Mammary microvascular endothelial cell (primary cell): Measurements from ENCODE around the gene CADM1.

- RAMPAGE, long total RNA = no peak
Measured at GRCh38 chr11:114318290-114318753, 22.1 kb downstream of the NNMT start.

DNA sequence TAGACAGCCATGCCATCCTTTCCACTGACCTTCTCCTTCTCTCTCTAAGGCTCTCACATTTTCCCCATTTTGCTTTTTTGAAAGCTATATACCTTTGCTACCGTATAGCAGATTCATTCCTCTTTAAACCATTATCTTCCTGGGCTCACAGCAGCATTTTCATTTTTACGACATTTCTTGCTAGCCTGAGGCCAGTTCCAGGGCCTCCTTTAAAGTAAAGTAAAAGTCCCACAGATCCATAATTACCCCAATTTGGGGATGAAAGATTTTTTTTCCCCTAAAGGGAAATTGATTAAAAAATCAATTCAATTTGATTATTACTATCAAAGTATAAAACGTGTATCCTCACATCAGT, 12.2 kb upstream of the NXPE2 start:
- RAMPAGE, long total RNA = no peak

GRCh38 chr11:114799556-114799931, 121.2 kb downstream of the NXPE2 start:
- RAMPAGE, long total RNA = no peak

DNA sequence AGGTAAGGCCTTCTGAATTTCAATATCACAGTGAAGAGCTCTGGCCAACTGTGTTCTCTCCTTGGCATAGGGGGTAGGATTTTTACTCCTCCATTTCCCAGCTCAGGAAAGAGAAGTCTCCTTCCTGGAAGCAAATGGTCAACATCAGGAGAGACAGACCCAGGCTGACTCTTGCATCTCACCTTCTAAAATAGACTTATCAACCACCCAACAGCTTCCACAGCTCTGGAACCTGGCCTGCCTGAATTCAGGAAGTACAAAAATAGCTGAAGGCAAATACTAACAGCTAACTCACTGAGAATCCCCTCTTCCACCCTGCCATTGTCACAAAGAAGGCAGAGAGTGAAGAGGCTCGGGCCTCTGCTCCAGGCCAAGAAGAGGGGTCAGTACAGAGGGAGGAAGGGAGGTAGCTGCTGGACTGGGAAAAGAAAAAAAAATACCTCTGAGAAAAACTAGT, 213.6 kb downstream of the NXPE2 start:
- RAMPAGE, long total RNA = no peak

GRCh38 chr11:115168159-115168830, 335.9 kb downstream of the CADM1 start:
- RAMPAGE, long total RNA = no peak

GRCh38 chr11:115226439-115227011, 277.7 kb downstream of the CADM1 start:
- RAMPAGE, long total RNA = no peak

DNA sequence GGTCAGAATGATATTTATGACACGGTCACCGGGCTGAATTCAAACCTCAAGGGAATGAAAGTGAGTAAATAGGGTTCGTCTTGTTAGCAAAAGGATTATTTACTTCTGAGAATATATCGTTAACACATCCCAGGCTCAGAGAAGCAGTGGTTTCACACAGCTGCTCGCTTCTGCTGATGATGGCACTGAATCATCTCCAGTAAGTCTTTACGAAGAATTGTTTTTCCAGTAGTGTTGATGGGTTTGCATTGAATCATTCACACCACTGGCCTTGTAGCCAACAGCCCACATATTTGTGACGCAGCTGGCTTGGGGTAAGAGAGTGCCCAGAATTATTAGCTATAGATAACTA, 236.4 kb downstream of the CADM1 start:
- RAMPAGE, long total RNA = no peak

DNA sequence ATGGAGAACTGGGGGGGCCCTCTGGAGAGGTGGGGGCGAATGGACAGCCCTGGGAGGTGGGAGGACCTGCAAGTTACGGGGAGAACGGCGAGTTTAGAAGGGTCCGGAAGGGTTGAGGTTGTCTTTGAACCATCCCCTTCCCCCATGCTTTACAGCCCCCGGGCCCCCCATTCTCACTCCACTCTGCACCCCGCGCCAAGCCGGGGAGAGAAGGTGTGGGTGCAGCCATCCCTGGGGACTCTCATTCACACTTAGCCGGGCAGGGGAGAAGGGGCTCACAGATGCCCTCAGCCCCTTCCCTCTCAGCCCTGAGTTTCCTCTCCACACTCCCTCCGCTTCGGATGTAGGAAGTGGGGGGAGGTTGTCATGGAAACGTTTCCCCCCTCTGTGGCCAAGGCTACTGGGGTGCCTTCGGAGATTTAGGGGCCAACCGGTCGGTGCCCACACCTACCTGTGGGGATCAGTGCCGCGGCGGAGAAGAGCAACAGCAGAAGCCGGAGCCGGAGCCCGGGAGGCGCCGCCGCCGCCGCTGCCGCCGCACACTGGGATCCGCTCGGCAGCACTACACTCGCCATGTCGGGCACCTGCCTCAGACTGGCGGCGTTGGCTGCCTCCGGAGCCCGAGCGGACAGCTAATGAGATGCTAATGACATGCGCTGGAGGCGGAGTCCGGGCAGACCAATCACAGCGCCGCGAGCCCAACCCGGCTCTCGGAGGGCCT, at the start of gene CADM1:
Gene CADM1, minus strand, starts transcription at position 596 of the 721 bp plus-strand sequence.
- RAMPAGE, long total RNA = no peak

DNA sequence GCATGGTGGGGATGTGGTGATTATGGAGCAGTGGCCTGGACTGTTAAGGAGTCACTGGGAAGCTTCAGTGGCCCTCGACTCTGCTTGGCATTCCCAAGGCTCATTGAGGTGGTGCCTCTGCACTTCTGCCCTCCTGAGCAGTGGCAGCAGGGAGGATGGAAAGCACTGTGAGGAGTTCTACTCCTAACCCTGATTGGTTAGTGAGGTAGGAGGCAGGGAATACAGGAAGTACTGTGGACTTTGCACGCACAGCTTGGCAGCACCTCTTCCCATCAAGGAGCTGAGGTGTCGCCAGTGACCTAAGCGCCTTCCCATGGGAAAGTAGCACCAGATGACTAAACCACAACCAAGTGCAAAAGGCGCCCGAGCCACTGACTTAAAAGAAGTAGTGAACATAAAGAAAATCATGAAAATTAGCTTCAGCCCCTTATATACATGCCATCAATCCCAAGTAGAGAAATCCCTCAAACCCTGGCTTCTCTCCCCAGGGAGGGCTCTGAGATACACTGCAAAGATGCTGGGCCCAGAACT, 152.5 kb upstream of the CADM1 start:
- RAMPAGE, long total RNA = no peak

GRCh38 chr11:115717082-115717641, 212.9 kb upstream of the CADM1 start:
- RAMPAGE, long total RNA = no peak

- RAMPAGE, long total RNA = no peak
Measured at GRCh38 chr11:116147719-116148046, 625.1 kb downstream of the BUD13 start.

DNA sequence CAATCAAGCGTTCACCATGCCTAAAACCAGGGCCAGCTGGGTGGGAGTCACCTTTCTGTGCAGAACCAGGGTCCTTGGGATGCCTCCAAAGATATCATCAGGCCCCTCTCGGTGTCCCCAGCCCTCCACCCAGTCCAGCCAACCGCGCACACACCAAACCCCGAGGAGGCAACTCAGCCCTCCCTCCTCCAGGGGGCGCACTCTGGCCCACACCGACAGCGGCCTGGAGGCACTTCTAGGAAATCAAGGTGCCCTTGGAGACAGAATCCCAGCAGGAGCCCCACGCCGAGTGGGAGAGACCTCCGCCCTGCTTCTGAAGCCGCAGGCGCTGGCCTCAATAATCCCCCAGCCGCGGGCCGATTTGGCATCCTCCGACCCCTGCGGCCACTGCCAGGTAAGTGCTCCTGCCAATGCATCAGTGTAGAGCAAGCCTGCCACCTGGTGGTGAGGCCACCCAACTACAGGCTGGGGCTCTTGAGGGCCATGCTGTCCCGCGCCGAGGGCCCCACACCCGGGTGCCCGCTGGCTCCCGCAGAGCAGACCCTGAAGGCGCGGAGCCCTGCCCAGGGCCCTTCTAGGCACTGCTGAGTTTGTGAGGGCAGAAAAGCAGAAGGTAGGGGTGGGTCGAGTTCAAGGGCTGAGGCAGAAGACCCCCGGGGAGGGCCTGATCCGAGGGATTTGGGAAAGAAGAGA, 496.3 kb downstream of the BUD13 start:
- RAMPAGE, long total RNA = no peak

DNA sequence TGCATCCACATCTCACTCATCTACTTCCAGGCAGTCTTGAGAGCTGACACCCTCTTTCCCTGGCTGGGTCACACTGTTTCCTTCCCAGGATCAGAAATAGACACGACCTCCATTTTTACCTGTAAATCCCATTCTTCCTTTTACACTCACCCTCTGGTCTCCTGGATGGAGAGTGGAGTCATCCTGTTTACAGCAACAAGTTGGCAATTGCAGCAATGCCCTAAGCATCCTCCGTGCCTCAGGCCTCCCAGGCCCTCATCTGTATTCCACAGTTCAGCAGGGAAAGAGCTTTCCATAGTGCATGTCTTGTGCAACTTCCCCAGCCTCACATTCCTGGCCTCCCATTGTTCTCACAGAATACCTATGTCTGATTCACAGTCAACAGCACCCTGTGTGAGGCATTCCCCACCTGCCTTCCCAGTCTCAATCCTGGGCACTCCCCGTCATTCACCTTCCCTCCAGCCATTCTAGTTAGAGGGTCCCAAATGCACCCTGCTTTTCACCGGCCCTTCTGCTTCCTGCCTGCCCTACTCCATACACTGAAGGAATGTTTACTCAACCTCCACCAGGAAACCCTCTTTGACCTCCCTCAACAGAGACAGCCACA, 405.8 kb downstream of the BUD13 start:
- RAMPAGE, long total RNA = no peak

DNA sequence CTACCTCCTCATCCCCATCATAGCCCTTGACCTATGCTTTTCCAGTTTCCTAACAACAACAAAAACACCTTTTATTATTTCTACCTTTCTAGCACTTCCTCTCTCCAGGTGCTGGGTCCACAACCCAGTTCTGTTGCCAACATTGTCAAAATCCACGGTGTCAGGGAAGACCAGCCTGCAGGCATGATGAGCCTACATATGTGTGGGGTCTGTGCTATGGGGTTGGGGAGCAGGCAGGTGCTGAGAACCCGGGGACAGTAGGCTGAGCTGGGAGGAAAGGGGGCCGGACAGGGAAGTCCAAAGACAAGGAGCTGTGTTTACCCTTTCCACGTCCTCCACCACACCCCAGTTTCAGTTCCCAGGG, 716 bp upstream of the ZPR1 start:
- RAMPAGE, long total RNA = no peak

GRCh38 chr11:116826654-116827495, 2.8 kb upstream of the APOC3 start:
- RAMPAGE, long total RNA = no peak

- RAMPAGE, long total RNA = no peak
Measured at GRCh38 chr11:116927014-116927761, 89.8 kb upstream of the APOA1 start.

- RAMPAGE, long total RNA = no peak
Measured at GRCh38 chr11:116933594-116934651, 96.5 kb upstream of the APOA1 start.

DNA sequence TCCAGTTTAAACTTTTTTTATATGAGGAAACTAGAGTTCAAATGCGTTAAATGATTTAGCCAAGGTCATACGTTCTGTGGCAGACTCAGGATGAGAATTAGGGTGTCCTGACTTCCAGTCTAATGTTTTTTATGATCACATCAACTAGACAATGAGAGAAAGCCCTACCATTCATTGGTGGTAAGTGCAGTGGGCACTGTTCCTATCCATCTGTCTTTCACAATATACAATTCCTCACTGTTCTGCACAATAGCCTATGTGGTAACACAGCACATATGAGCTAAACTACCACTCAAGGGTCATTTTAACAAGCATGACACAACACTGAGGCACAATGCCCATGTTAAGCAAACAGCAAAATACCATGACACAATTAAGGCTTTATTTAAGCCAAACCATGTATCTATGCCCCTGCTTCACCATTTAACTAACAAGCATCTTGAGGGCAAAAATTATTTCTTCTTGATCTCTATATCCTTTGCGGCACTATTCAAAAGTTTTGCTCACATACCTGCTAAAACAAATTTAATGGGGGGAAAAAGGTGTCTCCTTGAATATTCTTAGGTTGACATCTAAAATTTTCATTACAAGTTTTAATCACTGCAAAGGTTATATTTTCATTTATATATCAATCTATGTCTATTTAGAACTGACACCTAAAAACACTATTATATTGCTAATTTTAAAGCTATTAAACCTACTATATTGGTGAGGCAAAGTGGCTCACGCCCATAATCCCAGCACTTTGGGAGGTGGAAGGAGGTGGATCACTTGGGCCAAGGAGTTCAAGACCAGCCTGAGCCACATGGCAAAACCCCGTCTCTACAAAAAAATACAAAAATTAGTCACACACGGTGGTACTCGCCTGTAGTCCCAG, 52.1 kb downstream of the SIK3 start:
- RAMPAGE, long total RNA = no peak

DNA sequence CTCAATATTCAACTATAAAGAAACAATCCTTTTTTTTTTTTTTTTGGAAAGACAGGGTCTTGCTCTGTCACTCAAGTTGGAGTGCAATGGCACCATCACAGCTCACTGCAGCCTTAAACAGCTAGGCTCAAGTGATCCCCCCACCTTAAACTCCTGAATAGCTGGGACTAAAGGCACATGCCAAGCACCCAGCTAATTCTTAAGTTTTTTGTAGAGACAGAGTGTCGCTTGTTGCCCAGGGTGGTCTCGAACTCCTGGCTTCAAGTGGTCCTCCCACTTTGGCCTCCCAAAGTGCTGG, 31.8 kb downstream of the SIK3 start:
- RAMPAGE, long total RNA = no peak

DNA sequence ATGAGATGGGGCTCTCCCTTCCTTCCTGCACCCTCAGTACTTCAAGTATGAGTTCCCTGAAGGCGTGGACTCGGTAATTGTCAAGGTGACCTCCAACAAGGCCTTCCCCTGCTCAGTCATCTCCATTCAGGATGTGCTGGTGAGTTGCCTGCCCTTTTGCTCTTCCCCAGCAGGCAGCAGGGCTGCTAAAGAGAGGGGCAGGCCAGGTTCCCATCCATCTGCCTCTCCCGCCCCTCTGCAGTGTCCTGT, 3.9 kb downstream of the SIDT2 start:
- RAMPAGE, long total RNA = no peak